Helper T cell (primary cell): ENCODE measurements around the gene GHSR.

DNA sequence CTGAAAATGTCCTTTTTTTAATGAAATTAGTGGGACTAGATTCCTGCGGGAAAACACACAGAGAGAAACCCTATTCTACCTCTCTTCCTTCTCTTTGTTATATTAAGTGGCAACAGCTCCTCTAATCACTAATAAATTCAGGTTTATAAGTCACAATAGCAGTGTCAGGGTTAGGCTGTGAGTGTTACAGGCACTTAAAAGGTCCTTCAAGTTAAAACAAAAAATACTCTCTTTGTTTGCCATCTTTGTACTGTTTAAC lies 2.2 kb upstream of the TMEM212 start:
- PRO-cap, 2 experiments, result no peak in any of the 2 experiments

DNA sequence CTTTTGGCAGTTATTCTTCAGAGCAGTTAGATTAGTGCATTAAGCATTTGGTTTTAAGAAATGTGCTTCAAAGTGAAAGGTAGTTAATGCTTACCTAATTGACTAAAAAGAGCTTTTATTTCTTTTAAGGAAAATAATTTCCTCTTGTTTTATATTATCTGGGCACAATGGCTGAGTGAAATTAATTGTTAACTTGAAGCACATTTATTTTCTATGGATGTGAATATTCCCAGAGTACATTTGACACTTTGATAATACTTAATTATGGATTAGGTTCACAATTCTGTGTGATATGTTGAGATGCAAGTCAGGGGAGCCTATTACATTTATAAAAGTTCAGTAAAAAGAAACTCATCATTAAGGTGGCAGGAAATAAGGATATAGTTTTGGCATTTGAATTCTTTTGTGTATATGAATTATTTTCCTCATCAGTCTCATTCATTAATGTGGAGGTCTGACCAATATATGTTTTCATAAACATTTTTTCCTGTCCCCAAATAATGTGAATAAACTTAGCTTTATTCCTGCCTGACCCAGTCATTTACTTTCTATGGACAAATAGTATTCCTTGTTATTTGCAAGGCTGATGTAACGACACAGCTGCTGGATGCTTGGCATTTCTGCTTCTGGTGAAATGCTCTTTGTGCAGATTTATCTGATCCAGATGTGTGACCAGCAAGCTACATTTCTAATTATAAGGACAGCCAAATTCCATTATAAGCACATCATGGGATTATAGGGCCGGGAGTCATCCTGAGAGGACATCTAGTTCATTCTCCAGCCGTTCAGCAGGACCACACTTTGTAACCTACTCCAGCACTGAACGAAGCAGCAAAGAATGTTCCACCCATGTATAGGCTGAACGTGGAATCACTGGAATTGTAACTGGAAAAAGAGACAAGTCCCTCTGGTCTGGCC lies 42.6 kb downstream of the FNDC3B start:
- PRO-cap, 2 experiments, result no peak in any of the 2 experiments

GRCh38 chr3:172136879-172137492 lies 97.6 kb downstream of the FNDC3B start:
- PRO-cap, 2 experiments, result no peak in any of the 2 experiments

GRCh38 chr3:172143998-172144459 lies 104.7 kb downstream of the FNDC3B start:
- PRO-cap, 2 experiments, result no peak in any of the 2 experiments

DNA sequence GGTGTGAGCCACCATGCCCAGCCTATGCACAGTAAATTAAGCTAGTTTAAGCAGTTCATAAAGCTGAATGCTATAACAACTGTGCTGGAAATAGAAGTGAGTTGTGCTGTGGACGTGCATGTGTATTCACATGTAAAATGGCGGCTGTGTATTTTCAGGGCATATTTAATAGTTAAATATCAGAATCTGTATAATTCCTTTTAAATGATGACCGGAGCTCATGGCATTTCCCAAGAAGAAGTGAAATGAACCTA lies 180.9 kb downstream of the GHSR start:
- PRO-cap, 2 experiments, result no peak in any of the 2 experiments

DNA sequence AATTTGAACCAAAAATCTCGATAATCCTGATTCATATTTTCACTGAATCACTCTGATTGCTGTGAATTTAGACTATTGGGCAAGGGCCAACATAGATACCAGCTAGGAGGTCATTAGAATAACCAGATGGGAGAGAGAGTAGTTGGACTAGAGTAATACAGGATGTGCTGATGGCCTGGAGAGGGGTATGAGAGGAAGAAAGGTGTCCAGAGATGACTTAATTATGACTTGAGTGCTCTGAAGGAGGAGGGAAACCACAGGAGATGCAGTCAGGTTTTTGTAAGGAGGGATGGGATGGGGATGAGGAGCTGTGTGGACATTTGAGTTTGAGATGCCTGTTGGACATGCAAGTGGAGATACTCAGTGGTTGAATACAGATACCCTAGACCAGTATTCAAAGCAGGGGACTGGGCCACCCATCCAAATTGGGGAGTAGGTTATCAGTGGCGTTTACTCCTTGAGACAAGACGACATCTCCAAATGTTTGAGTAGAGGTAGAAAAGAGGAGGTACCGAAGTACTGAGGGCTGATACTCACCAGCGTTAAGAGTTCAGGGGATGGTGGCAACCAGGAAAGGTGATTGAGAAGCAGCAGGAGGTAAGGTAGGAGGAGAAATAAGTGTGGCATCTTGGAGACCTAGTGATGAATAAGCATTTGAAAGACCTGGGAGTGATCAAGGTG lies 96.6 kb downstream of the GHSR start:
- PRO-cap, 2 experiments, result no peak in any of the 2 experiments

GRCh38 chr3:172448302-172448903 lies at the start of gene GHSR:
GHSR (minus strand) TSS chr3:172448456.
- PRO-cap, 2 experiments, result no peak in any of the 2 experiments

DNA sequence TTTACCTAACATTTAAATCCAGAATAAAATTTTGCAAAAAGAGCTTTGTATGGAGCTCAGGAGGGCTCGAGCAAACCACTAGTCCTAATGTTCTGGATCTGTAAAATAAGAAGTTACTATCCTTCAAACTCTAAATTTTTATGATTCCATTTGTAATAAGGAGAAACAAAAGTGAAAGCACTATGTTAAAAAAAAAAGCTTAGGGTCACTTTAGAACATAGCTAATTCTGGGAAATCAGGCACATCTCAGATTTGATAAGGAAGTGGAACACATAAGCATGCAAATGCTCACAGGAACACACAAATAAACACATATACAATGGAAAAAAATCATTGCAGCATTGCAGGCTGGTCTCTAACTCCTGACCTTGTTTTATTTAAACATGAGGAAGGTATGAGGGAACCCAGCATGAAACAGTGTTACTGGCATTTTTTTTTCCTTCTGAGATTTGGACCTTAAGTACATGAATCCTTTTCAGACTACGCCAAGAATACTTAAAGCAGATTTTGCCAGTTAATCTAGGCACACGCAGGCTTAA lies 63.2 kb upstream of the TNFSF10 start:
- PRO-cap, 2 experiments, result no peak in any of the 2 experiments

- PRO-cap, 2 experiments, result no peak in any of the 2 experiments
Observed at GRCh38 chr3:172623716-172624171, 87.1 kb downstream of the NCEH1 start.

GRCh38 chr3:172857067-172857859 lies 106.7 kb downstream of the ECT2 start:
- PRO-cap, 2 experiments, result no peak in any of the 2 experiments

GRCh38 chr3:173395740-173396204 lies 1.8 kb upstream of the NLGN1 start:
- PRO-cap, 2 experiments, result no peak in any of the 2 experiments

GRCh38 chr3:174606233-174606722 lies 252.9 kb upstream of the NAALADL2 start:
- PRO-cap, 2 experiments, result no peak in any of the 2 experiments

- PRO-cap, 2 experiments, result no peak in any of the 2 experiments
Observed at GRCh38 chr3:174863485-174864107, 4.5 kb downstream of the NAALADL2 start.

DNA sequence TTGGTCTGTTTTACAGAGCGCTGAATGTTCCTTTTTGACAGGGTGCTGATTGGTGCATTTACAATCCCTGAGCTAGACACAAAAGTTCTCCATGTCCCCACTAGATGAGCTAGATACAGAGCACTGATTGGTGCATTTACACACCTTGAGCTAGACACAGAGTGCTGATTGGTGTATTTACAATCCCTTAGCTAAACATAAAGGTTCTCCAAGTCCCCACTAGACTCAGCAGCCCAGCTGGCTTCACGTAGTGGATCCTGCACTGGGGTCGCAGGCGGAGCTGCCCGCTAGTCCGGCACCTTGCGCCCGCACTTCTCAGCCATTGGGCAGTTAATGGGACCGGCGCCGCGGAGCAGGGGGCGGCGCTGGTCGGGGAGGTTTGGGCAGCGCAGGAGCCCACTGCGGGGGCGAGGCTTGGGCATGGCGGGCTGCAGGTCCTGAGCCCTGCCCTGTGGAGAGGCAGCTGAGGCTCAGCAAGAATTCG lies 835.3 kb downstream of the TBL1XR1 start:
- PRO-cap, 2 experiments, result no peak in any of the 2 experiments

GRCh38 chr3:177046709-177047662 lies 150.3 kb downstream of the TBL1XR1 start:
- PRO-cap, 2 experiments, result no peak in any of the 2 experiments

- PRO-cap, 2 experiments, result no peak in any of the 2 experiments
Observed at GRCh38 chr3:177074370-177075042, 122.8 kb downstream of the TBL1XR1 start.

DNA sequence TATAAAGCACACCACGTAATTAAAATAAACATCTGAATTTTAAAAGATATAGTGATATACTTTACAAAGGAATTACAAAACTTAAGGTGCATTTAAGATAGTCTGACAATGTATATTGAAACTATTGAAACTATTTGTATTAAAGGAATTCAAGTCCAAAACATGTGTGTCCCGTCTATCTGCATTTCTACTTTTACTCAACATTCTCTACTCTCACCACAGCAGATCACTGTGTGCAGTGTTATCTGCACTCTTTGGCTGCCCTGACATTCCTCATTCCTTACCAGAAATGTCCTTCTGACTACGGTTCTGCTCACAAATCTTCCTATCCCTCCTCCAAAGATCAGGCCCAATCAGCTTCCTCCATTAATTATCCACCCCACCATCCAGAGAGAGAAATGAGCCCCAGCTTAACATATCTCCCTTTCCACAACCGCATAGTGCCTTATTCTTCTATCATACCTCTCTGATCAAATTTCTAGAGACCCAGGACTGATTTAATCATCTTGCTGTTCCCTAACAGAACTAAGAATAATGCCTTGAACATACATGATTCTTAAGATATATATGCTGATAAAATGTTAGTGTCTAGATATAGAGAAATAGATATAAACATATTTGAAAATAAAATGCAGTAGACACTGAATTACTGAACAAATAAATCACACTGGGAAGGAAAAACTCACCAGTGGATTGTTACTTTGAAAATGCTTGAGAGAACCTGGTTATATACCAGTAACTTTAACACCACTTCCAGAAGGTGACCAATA lies 94.6 kb downstream of the TBL1XR1 start:
- PRO-cap, 2 experiments, result no peak in any of the 2 experiments

GRCh38 chr3:177109527-177110392 lies 87.5 kb downstream of the TBL1XR1 start:
- PRO-cap, 2 experiments, result peak in 2 of 2 experiments; most common plus-strand start chr3:177110036 (in 2); most common minus-strand start chr3:177109907 (in 2)

GRCh38 chr3:177142153-177142609 lies 55.1 kb downstream of the TBL1XR1 start:
- PRO-cap, 2 experiments, result peak in 1 of 2 experiments; most common plus-strand start chr3:177142537 (in 1); most common minus-strand start chr3:177142371 (in 1)

- PRO-cap, 2 experiments, result no peak in any of the 2 experiments
Observed at GRCh38 chr3:177152728-177153677, 44.3 kb downstream of the TBL1XR1 start.